ENCODE measurements around a stretch of chr1.

DNA sequence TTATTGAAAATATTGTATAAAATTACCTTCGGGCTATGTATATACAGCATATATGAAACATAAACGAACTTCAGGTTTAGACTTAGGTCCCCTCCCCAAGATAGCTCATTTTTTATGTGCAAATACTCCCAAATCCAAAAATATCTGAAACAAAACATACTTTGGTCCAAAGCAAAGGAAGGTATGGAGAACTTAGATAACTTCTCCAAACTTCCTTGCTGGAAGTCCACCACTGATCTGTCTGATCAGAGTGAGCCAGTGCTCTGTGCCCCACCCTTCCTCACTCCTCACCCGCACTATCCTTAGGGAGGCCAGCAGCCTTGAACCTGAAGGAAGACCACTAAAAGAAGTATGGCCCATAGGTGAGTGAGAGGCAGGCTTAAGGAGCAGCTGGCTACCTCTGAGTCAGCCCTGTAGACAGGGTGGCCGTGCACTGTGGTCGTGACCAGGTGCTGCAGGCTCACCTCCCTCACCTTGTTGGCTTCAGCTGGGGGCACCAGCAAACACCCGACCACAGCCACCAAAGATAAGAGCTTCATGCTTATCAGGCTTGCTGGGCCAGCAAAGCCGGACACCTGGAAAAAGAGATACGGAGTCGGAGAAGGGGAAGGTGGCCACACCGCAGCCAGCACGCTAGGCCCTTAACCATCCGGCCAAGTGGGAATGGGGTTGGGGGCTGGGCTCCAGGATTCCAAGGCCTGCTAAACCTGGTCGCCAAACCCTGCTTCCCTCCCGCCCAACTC, 718 bp downstream of the TMEM9 start:
- RRBS: 16% methylated on average over 8 of the region's 14 CpGs

DNA sequence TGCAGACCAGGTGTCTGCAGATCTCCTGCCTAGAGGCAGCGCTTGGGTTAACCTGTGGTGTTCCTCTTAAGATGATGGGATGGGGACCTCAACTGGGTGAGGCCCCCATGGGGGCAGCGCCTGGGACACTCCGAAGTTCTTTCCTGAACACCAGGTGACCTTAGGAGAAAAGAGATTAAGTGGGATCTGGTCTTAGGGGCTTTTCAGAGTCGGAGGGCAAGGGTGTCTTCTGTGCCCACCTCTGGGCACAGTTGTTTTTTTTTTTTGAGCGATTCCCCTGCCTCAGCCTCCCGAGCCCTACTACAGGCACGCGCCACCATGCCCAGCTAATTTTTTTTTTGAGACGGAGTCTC, 21.2 kb downstream of the TNNT2 start:
- RRBS: no CpG with 5 or more reads among the region's 9 CpGs

DNA sequence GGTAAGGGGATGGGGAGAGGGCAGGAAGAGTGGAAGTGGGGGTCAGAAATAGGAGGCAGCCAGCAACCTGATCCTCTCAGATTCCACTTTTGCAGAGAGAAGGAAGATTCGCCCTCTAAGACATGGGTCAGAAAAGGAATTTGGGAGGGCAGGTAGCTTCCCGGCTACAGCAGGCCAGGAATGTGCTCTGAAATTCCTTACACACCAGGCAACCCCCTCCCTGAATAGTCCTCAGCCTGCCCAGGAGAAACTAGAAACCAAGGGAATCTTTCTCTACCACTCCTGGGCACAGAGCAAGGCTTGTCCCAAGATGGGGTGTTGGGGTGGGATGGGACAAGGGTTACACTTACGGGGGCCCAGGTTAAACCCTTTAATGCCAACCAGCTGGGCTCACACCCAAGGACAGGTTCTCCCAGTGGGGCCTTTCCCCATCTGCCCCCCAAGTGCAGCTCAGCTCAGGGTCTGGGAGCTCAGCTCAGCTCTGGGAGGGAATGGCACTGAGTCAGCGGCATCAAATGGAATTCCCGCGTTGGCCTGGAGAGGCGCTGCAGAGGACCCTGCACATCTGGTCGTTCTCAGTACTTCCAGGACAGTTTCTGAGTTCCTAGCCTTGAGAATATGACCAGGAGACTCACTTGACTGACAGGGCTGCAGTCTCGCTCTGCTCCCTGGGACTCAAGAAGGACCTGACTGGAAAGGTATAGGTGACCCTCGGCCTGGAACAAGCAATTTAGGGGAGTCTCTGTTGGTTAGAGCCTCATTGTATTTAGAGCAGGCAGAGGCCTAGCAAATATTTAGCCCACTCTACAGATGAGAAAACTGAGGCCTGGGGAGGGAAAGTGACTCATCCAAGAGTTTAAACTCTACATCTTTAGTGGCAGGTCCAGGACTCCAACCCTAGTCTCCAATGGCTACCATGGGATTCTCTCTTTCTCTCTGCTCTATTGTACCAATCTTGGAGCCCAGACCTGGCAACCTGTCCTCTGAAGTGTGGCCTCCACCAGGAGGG, 680 bp downstream of the TNNT2 start:
- RRBS: no CpG with 5 or more reads among the region's 10 CpGs

DNA sequence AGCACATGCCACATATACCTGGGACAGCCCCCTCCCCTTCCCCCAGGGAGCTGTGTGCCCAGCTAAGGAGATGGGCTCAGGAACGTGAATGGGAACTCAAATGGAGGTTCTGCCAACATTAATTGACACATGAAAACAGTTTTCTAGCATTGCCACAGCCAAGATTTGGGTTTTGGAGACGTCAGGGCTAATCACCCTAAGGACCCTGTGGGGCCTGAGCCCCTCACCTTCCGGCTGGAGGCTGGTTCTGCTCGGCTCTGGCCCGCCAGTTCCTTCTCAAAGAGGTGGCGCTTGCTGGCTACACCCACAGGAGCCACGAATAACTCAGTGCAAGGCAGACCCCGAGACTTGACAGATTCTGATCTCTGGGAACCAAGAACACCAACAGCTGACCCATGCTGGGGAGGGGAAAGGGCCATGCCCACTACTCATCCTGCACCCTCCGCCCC, 5.4 kb upstream of the TNNT2 start:
- RRBS: no CpG with 5 or more reads among the region's 9 CpGs

GRCh38 chr1:201400394-201401571, 1.7 kb upstream of the LAD1 start:
- RRBS: no CpG with 5 or more reads among the region's 12 CpGs

DNA sequence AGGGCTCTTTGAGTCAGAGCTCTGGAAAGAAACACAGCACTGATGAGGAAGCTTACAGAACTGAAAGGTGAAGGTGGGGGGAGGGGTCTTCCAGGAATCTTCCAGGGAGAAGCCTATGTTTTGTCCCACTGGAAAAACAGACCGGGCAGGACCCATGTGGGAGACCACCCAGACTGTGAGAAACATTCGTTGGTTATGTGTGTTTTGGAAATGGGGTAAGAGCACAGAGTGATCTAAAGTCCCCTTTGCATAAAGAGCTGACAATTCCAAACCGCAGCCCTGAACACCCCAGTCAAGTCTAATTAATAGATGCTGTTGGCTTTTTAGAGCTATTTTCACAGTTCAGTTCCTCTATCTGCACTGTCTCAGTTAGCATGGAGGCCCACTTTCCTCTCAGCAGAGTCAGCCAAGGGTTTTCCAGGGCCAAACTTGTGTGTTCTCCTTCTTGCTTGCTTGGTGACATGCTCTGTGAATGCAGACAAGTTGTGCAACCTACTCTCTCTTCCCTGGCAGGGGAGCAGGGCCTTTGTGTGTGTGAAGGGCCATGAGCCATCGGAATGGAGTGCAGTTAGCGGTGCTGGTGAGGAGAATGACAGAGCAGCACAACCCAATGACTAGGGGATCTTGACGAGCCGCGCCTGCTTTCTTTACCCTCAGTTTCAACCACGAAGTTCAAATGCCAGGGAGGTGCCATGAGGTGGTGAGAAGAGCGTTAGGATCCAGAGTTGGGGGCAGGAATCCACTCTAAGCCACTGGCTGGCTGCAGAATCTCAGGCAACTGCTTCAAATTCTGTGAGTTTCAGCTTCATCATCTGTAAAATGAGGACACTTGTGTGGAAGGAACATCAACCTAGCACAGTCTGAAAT, 12.2 kb downstream of the PHLDA3 start:
- RRBS: no CpG with 5 or more reads among the region's 10 CpGs

- RRBS: no CpG with 5 or more reads among the region's 6 CpGs
These were observed 15.2 kb upstream of the PHLDA3 start for GRCh38 chr1:201483792-201484926.

GRCh38 chr1:201486066-201486772, 17.2 kb upstream of the PHLDA3 start:
- RRBS: no CpG with 5 or more reads among the region's 4 CpGs

GRCh38 chr1:201498786-201499373, 8.0 kb downstream of the CSRP1 start:
- RRBS: no CpG with 5 or more reads among the region's 10 CpGs

- RRBS: 3% methylated on average over 11 of the region's 24 CpGs
These were observed 409 bp downstream of the CSRP1 start for GRCh38 chr1:201506457-201506971.

DNA sequence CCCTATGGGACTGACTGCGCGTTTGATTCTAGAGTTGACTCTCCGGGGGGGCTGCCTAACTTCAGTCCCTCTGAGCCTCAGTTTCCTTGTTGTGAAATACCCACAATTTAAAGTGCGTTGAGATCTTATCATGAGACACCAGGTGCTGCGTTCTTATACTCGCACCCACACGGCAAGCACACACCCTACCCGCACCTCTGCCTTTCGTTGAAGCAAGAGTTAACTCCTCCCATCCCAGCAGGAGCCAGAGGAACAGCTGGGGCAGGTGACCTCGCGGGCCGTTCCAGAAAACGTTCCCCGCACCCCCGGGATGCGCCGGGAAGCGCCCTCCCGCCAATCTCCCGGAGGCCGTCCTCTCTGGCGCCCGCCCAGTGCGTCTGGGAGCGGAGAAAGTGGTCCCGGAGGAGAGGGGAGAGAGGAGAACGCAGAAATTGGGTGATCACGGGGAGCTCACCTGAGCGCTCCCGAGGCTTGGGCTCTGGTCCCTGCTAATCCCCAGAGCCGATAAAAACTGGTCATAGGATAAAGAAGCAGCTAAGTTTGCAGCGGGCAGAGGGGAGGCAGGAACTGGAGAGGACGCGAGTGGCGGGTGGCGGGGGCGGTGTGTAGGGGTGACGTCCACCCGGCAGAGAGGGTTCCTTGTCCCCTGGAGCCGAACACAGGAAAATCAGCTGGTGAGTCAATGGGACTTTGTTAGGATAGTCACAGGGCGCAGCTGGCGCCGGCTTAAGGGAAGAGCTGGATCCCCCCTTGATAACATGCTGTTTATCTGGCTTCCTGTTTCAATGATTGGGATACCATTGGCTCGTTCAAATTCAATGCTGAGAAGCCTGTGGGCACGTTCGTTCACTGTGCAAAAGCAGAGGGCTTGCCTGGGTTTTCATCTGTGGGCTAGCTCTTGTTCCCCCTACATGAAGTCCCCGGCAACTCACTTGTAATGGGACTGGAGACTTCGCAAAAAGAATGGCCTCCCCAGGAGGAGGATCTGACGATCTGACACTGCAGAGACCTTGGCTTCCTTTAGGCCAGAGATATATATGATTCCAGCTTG, 963 bp downstream of the NAV1 start:
- RRBS: 7% methylated on average over 15 of the region's 49 CpGs

GRCh38 chr1:201819824-201821282, 8.6 kb upstream of the IPO9 start:
- RRBS: no CpG with 5 or more reads among the region's 11 CpGs

DNA sequence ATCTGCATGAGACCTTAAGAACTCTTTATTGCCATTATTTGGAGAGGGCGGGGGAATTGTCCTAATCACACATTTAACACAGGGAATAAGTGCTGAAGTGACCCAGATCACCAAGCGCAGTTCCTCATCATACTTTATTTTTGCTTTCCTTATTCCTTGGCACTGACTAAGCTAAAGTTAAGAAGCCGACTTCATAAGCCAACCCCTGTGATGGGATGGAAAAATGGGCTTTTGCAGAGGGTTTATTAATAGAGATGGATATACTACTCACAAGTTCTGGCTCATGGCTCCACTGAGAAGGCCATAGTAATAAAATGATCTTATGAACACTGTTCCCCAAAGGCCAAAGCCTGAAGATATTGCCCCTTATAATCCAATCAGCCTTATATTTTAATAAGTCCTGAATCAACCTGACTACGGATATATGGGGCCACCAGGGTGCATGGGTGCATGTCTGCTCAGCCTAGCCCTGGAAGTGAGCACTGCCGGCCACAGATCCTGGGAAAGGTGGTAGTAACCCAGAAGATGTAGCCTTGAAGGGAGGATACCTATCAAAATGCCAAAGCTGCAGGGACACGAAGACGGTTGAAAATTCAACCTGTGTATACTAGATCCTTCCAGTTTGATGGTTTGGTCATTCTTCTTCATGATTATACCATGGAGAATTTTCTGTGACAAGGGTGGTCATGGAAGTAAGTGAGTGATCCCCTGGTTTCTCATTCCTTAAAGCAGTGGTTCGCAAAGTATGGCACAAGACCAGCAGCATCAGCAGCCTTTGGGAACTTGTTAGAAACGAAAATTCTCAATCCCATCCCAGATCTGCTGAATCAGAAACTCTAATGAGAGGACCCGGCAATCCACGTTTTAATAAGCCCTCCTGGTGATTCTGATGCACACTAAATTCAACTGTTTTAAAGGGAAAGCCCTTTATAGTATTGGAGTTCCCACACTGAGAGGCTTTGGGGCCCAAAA, 4.6 kb upstream of the IPO9 start:
- RRBS: no CpG with 5 or more reads among the region's 11 CpGs

- RRBS: no CpG with 5 or more reads among the region's 1 CpG
These were observed 8.5 kb downstream of the SHISA4 start for GRCh38 chr1:201897082-201897764.

- RRBS: no CpG with 5 or more reads among the region's 14 CpGs
These were observed 11.6 kb downstream of the SHISA4 start for GRCh38 chr1:201899915-201901164.

DNA sequence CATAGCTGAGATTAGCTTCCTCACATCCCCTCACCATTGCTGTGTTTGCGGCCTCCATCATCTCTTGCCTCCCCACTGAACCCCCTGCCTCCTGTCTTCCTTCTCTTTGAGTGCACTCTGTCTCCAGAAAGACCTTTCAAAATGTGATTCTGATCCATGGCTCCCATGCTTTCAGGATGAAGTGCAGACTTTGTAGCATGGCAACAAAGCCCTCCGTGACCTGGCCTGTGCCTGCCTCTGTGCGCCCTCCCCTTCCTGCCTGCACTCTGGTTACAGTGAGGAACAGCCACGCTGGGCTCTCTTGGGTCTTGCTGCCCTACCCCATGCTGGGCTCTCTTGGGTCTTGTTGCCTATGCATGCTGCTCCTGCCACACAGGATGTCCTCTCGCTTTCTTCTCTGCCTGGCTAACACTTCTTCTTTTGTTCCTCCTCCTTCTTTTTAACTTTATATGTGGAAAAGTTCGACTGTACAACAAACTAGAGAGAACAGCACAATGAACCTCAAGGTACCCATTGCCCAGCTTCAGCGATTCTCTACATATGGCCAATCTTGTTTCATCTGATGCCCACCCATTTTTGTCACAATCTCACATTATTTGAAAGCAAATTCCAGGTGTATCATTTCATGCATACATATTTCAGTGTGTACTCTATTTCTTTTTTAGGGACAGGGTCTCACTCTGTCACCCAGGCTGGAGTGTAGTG, 27.9 kb downstream of the LMOD1 start:
- RRBS: no CpG with 5 or more reads among the region's 7 CpGs

- RRBS: 21% methylated on average over 3 of the region's 7 CpGs
These were observed 792 bp upstream of the ELF3 start for GRCh38 chr1:202009632-202009957.

GRCh38 chr1:202015839-202016506, 5.6 kb downstream of the ELF3 start:
- RRBS: no CpG with 5 or more reads among the region's 6 CpGs

- RRBS: no CpG with 5 or more reads among the region's 19 CpGs
These were observed 37.8 kb upstream of the GPR37L1 start for GRCh38 chr1:202084559-202085772.

DNA sequence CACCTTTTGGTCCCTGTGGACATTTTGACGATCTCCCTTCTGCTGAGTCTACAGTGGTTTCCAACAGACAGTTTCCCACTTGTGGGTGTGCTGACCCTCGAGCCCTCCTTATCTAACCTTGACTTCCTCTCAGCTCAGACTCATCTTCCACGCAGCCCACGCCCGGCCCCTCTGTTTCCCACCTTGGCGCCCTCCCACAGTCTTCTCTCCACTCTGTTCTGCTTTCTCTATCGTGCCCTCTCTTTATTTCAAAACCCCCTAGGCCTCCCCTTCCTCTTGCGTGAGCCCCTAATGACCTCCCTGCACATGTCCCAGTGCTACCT, 6.1 kb upstream of the ARL8A start:
- RRBS: no CpG with 5 or more reads among the region's 8 CpGs